Measurements from ENCODE around the genes PSORS1C1, HLA-B, ATP6V1G2 and LTA.

DNA sequence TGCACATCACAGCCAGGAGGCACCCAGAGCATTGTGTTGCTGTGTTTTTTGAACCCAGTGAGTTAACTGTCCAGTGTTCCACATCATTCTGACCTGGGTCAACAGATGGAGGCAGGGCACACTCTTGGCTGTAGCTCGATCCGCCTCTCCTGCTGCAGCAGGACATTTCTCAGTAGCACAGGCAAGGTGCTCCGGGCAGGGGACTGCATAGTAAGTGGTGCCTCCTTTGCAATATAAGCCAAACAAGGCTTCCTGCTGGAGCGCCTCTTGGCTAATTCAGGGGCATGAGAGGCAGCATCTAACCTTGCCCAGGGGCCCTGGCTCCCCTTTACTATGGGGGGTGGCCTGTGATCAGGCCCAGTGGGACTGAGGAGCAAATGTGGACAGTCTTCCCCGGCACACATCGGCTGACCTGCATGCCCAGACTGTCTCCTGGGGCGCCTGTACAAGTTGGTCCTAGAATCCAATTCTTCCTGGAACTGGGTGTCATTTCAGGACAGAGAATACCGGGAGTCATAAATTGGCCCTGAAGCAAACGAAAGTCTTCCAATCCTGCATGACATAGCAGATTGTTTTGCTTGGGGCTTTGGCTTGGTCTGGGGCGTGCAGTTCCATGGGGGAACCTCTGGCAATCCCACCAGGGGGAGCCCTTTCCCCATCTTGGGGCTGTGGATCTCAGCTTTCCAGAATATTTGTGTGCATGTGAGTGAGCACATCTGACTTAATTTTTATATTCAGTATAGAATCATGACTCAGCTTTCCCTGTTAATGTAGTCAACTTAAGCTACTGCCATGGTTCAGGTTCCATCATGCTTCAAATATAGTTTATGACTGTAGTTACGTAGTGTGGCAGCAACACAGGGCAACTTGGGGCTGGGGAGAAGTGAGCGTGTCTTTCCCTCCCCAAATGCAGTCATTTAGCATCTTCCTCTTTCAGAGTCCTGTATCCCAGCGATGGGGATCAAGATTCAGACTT, 56.0 kb upstream of the DDR1 start:
- PRO-cap, result no peak
- RAMPAGE, long total RNA, 3 experiments, result no peak in any of the 3 experiments

DNA sequence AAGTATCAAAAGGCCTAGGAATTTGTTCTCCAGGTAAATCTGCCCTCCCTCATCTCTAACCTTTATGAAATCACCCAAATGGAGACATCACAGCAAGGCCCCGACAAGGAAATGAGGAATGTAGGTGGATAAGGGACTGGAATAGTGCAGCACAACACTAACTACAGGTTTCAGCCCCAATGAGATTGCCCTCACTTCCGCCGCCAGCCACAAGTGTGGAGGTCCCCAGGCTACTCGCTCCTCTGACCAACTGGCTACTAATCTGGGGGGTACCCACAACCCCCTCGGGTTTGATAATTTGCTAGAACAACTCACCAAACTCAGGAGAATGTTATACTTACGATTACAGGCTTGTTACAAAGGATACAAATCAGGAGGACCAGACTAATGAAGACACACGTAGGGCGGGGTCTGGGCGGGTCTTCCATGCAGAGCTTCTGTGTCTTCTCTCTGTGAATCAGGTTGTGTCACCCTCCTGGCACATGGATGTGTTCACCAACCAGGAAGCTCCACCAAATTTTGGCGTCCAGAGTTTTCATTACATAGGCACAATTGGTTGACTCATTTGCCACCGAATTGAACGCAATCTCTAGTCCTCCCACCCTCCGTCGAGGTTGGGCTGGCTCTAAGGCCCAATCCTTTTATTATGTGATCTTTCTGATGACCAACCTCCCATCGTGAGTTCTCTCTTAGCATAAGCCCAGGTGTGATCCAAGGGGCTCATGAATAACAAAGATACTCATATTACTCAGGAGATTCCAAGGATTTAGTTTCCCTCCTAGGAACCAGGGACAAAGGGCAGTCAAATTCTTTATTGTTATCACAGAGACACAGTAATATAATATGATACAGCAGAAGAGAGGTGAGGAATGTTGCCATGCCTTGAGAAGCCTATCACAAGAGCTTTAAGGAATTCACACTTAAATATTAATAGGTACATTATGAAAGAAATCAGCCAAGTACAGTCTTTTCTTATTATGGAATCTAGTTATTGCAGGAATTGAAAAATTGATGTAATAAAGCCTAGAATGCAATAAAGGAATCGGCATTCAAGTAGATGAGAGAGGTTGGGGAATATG, 36.4 kb upstream of the DDR1 start:
- PRO-cap, result no peak
- RAMPAGE, long total RNA, 3 experiments, result no peak in any of the 3 experiments

DNA sequence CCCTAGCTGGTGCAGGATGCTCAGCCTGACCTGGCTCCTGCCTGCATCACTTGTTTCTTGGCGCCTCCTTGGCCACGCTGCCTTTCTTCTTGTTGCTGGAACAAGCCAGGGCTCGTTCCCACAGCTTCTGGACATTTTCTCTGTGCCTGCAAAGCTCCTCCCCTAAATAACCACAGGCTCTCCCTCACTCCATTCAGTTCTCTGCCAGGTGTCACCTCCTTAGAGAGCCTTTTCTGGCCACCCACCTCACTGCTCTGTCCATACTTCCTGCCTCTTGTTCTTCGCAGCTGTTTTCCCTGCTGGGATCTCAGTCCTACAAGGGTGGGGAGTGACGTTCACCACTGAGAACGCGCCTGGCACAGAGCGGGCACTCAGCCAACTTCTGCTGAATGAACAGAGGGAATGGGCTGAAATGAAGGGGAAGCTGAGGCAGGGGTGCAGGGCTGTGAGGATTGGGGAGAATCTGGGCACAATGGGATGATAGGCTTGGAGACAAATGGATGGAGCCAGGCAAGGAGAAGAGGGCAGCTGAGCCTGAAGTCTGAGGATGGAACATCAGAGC, 6.0 kb downstream of the DDR1 start:
- PRO-cap, result no peak
- RAMPAGE, long total RNA, 3 experiments, result no peak in any of the 3 experiments

DNA sequence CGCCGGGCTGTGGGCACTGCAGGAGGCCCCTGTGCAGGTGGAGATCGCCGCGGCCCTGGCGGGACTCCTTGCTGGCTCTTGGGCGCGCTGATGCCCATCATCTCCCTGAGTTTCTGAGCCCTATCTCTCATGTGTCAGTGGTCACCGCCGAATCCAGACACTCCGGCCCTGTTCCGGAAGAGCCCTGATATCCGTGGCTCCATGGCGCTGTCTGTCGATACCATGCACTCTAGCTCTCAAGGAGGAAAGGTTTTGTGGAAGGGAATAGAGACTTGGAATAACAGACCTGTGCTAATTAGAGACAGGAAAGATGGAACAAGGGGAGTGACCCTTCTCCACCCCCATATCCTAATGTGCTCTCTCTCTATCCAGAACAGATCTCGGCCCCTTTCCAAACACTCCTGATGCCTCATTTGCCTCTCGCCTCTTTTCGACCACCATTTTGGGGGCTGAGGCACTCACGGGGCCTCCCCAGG, 433 bp downstream of the VARS2 start:
- PRO-cap, result no peak
- RAMPAGE, long total RNA, 3 experiments, result no peak in any of the 3 experiments

DNA sequence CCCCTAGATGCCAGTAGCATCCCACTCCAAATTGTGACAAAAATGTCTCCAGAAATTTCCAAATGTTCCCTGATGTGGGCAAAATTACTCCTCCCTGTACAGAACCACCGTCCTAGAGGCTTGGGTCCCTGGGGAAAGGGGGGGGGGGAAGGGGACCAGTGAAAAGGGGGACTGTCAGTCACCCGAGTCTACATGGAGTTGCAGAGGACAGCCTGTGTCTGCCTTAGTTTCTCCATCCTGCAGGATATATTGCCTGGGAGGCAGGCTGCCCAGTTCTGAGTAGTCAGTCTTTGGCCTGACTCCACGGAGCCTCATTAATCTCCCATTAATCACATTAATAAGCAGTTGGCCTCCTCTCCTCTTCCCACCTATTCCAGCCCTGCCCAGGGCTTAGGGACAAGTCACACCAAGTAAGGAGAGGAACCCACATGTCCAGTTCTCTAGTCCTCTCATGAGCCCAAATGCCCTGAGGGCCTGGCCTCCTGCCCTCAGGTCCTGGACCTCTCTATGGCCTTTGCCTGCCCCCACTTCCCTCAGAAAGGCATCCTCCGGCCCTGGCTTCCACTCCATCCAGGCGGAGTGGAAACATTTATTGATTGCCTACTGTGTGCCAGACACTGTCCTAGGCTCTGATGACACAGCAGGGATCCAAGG, 1.3 kb upstream of the MUCL3 start:
- PRO-cap, result no peak
- RAMPAGE, long total RNA, 3 experiments, result no peak in any of the 3 experiments

- PRO-cap, result no peak
- RAMPAGE, long total RNA, 3 experiments, result start-site peak on the plus strand in 2 of 3 experiments, at chr6:31114766-31114782 at its widest, 8 to 10 reads per replicate
Measured at GRCh38 chr6:31114554-31114938, at the start of gene PSORS1C1. PSORS1C1 (plus strand) TSS chr6:31114800.

GRCh38 chr6:31171234-31171765, 818 bp upstream of the POU5F1 start:
- PRO-cap, result no peak
- RAMPAGE, long total RNA, 3 experiments, result no peak in any of the 3 experiments

- PRO-cap, result no peak
- RAMPAGE, long total RNA, 3 experiments, result no peak in any of the 3 experiments
Measured at GRCh38 chr6:31229345-31229960, 42.4 kb downstream of the HLA-C start.

DNA sequence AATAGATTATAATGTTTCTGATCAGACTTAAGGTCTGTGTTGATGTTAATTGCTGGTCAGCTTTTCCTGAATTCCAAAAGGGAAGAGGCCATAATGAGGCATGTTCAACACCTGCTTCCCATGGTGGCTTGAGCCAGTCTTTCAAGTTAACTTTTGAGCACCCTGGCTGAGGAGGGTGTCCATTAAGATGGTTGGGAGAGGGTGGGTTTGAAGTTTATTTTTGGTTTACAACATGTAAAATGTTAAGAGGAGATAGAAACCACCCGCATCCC, 6.7 kb downstream of the HLA-C start:
- PRO-cap, result no peak
- RAMPAGE, long total RNA, 3 experiments, result no peak in any of the 3 experiments

DNA sequence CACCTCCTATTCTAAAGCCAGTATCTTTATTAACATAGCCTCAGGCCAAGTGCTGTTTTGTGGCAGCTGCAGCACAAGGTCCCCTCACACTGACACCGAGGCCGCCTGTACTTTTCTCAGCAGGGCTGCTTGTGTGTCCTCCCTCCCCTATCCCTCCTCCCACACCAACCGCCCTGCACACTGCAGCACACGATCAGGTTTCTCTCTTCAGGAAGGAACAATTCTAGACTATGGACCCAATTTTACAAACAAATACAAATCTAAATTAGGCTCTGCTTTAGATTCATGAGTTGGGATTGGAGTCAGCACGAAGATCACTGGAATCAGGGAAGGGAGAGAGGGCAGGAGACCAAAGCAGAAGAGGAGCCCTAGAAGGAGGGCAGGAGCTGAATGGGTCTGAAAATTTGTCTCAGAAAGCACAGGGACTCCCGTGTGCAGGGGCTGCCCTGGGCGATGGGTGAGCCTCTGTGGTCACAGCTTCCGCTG, 3.8 kb downstream of the HLA-C start:
- PRO-cap, result no peak
- RAMPAGE, long total RNA, 3 experiments, result no peak in any of the 3 experiments

DNA sequence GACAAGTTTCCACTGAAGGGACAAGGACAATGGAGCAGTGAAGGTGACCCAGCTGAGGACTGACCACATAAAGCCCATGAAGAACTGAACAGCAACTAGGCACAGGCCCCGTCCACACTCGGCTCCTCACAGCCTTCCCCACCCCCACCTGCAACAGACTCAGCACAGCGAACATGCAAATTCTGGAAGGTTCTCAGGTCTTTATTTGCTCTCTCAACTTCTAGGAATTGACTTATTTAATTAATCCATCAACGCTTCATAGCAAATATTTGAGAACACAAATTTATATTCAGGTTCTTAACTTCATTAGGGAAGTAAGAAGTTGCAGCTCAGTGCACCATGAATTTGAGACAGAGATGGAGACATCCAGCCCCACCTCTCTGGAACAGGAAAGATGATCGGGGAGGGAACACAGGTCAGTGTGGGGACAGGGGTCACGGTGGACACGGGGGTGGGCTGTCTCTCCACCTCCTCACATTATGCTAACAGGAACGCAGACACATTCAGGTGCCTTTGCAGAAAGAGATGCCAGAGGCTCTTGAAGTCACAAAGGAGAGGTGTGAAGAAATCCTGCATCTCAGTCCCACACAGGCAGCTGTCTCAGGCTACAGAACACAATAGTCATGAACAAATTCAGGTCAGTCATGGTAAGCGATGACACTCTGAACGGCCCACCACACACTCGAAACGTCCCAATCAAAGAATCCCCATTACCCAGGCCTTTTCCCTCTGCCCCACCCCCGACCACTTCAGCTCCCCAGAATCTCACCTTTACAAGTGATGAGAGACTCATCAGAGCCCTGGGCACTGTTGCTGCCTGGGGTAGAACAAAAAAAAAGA, 3.1 kb downstream of the HLA-C start:
- PRO-cap, result no peak
- RAMPAGE, long total RNA, 3 experiments, result start-site peak on the plus strand in 1 of 3 experiments, centred at position 437 of the sequence, 12 reads per replicate

DNA sequence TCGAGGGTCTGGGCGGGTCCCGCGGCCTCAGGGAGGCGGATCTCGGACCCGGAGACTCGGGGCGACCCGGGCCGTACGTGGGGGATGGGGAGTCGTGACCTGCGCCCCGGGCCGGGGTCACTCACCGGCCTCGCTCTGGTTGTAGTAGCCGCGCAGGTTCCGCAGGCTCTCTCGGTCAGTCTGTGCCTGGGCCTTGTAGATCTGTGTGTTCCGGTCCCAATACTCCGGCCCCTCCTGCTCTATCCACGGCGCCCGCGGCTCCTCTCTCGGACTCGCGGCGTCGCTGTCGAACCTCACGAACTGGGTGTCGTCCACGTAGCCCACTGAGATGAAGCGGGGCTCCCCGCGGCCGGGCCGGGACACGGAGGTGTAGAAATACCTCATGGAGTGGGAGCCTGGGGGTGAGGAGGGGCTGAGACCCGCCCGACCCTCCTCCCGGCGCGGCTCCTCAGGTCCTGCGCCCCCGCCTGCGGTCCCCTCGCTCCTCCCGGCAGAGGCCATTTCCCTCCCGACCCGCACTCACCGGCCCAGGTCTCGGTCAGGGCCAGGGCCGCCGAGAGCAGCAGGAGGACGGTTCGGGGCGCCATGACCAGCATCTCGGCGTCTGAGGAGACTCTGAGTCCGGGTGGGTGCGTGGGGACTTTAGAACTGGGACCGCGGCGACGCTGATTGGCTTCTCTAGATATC, at the start of gene HLA-B:
HLA-B (minus strand) TSS at position 617 of the 687 bp plus-strand sequence.
- PRO-cap, result unidirectional peak, minus-strand start at position 182 of the sequence; bidirectional peak, plus-strand start outside the sequence, minus-strand start at position 617 of the sequence
- RAMPAGE, long total RNA, 3 experiments, result start-site peak on the minus strand in 3 of 3 experiments, centred at positions 162 to 612 of the sequence, 105 to 3,896 reads per replicate

- PRO-cap, result no peak
- RAMPAGE, long total RNA, 3 experiments, result no peak in any of the 3 experiments
Measured at GRCh38 chr6:31379575-31380322, 22.8 kb upstream of the HLA-B start.

DNA sequence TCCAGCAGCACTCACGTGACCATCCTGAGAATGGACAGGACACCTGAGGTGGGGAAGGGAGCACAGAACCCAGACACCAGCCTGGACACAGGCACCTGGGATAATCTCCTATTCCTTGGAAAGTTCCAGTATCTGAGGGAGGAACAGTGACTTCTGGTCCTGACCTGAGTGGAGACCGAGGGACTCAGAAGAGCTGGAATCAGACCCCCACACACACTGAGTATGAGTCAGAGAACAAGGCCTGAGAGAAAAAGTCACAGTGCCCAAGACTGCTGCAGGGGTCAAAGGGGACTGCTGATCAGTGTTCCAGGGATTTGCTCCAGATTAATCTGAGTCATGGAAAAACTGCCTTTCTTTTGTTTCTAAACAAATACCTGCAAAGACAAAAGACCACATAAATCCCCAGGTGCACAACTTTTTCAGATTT, 35.7 kb upstream of the MICB start:
- PRO-cap, result no peak
- RAMPAGE, long total RNA, 3 experiments, result no peak in any of the 3 experiments

DNA sequence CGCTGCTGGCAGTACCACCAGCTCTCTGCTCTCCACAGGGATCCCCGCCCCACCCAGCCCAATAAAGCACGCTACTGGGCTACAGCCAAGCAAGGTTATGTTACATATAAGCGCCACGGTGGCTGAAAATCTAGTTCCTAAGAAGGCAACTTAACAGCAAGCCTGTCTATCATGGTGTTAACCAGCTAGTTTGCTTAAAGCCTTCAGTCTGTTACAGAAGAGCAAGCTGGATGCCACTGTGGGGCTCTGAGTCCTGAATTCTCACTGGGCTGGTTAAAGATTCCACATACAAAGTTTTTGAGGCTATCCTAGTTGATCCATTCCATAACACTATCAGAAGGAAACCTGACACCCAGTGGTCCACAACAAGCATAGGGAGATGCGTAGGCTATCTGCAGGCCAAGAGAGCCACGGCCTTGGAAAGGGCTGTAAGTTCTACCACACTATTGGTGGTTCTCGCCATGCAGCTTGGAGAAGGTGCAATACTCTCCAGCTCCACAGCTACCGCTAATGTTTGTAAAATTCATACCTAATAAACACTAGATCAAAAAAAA, 502 bp upstream of the MCCD1 start:
- PRO-cap, result no peak
- RAMPAGE, long total RNA, 3 experiments, result no peak in any of the 3 experiments

DNA sequence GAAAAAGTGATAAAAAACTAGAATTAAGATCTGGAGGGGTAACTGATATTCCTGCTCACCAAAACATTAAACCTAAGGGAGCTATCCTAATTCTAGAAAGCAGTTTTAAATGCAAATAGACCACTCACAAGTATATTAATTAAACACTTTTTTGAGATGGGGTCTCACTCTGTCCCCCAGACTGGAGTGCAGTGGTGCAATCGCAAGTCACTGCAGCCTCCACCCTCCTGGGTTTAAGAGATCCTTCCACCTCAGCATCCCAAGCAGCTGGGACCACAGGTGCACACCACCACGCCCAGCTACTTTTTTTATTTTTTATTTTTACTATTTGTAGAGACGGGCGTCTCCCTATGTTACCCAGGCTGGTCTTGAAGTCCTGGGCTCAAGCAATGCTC, 2.9 kb downstream of the MCCD1 start:
- PRO-cap, result no peak
- RAMPAGE, long total RNA, 3 experiments, result no peak in any of the 3 experiments

DNA sequence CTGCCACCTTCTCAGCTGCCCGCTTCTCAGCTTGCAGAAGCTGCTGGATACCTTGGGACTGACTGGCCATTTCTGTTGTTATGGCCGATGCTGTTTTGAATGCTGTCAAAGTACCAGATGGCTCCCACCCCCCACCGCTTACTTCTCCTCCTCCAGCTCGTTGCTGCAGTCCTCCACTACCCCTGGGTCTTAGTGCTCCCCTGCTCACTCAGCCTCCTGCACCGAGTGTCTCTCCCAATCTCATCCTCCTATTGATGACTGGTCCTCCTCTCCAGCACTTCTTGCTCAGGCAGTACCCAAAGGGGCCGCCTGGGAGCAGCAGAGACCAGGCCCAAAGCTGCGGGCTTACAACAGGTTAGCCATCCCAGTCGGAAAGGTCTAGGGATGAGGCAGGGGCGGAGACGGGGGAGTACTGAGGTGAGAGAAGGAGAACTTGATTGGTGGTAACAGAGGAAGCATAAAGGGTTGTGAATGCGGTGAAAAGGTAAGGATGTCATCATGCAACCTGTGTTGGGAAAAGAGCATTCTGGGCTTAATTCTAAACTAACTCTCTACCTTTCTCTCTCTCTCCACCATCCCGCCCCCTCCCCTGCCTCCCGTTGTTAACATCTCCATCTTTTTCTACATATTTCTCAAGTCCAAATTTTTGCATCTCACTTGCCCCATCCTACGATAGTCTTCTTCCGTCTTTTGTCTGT, at the start of gene ATP6V1G2:
ATP6V1G2 (minus strand) TSS at position 119 of the 698 bp plus-strand sequence.
- PRO-cap, result bidirectional peak, plus-strand start at position 371 of the sequence, minus-strand start at position 253 of the sequence
- RAMPAGE, long total RNA, 3 experiments, result no peak in any of the 3 experiments

- PRO-cap, result unidirectional peak, minus-strand start at chr6:31572703
- RAMPAGE, long total RNA, 3 experiments, result no peak in any of the 3 experiments
Measured at GRCh38 chr6:31571911-31573196, at the start of gene LTA. LTA (plus strand) TSS chr6:31572289.

DNA sequence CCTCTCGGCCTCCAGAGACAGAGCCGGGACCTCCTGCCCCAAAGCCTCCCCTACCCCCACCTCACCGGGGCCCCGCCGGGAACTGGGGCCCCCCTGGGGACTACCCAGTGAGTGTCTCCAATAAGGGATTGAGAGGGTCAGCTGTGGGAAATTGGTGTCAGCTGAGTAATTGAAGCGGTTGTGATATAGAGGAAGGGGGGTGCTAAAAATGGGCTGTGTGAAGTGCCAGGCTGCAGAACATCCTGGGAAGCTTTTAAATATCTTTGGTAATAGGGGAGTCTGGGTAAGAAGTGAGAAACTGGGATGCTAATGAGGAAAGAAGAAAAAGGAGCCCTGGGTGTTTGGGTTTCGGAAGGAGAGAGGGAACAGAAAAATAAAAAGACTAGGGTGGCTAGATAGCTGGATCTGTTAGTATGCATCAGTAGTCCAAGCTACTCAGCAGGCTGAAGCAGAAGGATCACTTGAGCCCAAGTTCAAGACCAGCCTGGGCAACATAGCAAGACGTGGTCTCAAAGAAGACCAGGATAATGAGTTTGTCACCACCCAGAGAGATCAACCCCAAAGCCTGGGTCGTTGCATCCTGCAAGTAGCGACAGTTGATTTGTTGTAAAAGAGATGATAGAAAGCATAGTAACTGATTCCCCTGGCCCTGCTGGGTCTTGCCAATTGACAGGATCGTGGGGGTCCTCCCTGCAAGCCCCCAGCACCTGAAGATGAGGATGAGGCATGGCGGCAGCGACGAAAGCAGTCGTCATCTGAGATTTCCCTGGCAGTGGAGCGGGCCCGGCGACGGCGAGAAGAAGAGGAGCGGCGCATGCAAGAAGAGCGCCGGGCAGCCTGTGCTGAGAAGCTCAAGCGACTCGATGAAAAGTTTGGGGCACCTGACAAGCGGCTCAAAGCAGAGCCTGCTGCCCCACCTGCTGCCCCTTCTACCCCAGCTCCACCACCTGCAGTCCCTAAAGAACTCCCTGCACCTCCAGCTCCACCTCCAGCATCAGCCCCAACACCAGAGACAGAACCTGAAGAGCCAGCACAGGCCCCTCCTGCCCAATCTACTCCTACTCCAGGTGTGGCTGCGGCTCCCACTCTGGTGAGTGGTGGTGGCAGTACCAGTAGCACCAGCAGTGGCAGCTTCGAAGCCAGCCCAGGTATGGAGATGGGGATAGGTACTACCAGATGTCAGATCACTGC, 7.0 kb downstream of the PRRC2A start:
- PRO-cap, result no peak
- RAMPAGE, long total RNA, 3 experiments, result no peak in any of the 3 experiments

GRCh38 chr6:31633214-31633572, 12.7 kb downstream of the PRRC2A start:
- PRO-cap, result no peak
- RAMPAGE, long total RNA, 3 experiments, result no peak in any of the 3 experiments

All from subcutaneous adipose tissue (tissue), 3 donors.